Airway epithelial cell (primary cell): Measurements from ENCODE around the genes SOX8 and MRPS34.

DNA sequence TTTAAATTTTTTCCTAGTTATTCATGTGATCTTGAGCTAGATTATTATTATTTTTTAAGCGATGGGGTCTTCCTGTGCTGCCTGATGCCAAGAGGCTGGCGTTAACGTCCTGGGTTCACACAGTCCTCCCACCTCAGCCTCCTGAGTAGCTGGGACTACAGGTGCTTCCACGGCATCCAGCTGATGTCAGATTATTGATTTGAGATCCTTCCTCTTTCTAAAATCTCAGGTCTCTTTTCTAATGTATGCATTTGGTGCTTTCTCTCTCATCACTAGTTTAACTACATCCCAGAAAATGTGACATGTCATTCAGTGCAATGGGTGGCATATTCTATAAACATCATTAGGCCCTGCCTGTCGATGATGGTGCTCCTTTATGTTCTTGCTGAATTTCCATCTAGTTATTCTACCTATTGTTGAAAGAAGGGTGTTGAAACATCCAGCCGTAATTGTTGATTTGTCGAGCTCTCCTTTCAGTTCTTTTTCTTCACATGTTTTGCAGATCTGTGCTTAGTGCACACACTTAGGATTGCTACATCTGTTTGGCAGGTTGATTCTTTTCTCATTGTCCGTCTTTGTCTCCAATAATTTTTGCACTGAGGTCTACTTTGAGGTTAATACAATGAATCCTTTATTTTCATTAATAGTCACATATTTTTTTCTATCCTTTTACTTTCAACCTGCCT, 63.2 kb upstream of the GNG13 start:
- RAMPAGE, long total RNA = no peak

DNA sequence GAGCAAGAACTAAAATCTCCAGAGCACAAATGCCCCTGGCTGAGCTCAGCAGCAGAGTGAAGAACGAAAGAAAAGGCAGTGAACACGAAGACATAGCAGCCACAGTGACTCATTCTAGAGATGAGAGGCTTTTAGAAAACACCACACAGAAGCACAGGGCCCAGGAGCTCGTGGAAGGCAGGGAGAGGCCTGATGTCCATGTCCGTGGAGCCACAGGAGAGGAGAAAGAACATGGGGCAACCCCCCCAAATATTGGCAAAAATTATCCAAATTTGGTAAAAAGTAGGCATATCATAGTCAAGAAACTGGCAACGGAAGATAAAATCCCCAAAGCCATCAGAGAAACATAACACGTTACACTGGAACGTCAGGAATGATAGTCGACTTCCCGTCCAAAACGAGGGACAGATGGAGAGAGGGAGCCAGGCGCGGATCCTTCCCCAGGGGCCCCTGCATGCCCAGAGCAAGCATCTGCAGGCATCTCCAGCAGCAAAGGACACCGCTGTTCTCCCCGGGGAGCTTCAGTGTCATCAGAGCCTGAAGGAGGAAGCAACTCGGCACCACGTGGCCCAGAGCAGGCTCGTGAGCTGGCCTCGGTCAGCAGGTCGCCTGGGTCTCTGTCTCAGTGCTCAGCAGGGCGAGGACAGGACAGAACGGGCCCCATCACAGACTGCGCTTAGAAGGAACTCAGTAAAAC, 50.2 kb downstream of the LMF1 start:
- RAMPAGE, long total RNA = no peak

DNA sequence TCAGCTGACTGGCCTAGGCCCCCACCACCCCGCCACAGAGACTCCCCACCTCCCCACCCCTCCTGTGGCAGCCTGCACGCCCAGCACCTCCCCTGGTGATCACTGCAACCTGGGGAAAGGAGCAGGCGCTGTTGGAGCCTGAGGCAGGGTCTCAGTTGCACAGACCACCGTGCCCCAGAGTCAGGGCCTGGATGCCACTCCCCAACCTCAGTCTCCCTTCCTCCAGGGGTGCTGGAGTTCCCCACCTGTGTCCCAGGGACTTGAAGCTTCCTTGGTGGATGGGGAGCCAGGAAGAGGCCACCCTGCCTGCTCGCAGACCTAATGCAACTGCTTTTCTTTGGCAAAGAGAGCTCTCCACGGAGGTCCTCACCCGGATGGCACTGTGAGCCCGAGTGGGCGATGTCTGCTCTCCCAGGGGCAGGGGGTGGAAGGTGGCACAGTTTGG, 2.2 kb upstream of the SOX8 start:
- RAMPAGE, long total RNA = no peak

GRCh38 chr16:981371-982079, at the start of gene SOX8:
SOX8 (plus strand) TSS chr16:981770.
- RAMPAGE, long total RNA = no peak

GRCh38 chr16:1098625-1099155, 2.6 kb upstream of the C1QTNF8 start:
- RAMPAGE, long total RNA = no peak

DNA sequence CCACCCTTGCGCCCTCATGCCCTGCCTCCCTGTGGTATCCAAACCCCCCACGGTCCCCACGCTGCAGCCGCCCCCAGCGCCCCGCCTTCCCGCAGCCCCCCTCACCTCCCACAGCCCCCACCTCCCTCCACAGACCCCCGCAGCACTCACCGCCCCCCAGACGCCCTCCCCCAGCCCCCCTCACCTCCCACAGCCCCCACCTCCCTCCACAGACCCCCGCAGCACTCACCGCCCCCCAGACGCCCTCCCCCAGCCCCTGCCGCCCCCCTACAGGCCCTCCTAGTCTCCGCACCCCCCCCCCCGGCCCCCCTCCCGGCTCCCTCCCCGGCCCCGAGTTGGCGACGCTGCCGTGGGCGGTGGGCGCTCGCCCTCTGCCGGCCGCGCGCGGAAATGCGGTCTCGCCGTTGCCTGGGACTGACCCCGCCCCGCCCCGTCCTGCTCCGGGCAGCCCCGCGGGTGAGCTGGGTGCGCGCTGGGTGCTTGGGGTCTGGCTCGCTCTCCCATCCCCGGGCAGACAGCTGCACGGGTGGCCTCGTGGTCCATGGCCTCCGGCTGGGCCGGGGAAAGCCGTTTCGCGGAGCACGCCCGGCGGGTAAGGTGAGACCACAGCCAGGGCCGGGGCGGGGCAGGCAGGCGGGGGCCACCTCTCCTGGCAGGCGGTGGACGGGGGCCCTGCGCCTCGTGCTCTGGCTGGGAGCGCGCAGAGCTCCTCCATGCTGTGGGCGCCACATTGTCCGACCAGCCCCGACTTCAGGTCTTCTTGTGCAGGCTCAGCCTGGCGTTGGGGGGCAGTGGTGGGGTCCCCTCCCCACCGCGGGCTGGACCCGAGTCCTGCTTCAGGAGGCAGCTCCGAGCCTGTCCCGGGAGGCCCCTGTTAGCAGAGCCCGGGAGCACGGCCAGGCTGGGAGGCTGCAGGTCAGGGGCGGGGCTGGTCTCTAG, 6.8 kb upstream of the C1QTNF8 start:
- RAMPAGE, long total RNA = no peak

GRCh38 chr16:1158235-1159036, 5.5 kb downstream of the CACNA1H start:
- RAMPAGE, long total RNA = no peak

GRCh38 chr16:1159890-1160644, 7.2 kb downstream of the CACNA1H start:
- RAMPAGE, long total RNA = no peak

GRCh38 chr16:1172762-1173078, 19.8 kb downstream of the CACNA1H start:
- RAMPAGE, long total RNA = no peak

- RAMPAGE, long total RNA = no peak
Observed at GRCh38 chr16:1212654-1213182, 12.3 kb downstream of the TPSG1 start.

DNA sequence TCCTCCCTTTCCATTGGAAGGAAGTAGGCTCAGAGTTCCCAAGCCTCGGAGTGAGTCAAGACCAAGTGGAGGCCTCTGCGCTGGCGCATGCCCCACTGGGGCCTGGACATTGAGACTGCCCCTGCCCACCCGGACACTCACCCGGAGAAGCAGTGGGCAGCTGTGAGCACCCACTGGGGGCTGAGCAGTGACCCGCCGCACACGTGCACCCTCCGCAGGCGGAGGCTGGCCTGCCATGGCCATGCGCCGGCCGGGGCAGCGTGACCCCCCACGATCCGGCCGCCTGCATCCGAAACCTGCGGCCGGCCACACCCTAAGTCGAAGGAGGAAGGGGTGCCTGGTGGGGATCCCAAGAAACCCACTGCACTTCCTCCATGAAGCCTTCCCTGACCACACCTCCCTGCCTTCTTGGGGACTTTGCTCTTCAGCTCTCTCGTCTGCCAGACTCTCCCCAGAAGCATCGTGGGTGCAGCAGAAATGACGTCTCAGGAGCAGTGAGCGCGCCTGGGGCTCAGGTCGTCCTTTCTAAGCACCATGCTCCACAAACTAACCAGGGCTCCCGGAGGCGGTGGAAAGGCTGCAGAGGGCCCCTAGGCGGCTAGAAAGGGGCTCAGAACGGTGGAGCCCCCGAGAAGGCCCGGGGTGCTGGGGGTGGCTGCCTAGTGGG, 1.7 kb downstream of the TPSG1 start:
- RAMPAGE, long total RNA = no peak

DNA sequence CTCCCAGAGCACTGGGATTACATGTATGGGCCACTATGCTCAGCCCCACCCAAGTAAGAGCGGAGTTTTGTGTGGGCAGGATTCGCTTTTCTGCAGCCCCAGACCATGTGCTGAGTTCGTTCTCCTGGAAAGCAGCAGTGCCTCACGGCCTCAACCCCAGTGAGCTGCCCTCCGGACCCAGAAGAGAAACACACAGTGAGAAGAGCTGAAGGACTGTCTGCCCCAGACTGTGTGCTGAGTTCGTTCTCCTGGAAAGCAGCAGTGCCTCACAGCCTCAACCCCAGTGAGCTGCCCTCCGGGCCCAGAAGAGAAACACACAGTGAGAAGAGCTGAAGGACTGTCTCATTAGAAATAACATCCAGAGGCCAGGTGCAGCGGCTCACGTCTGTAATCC, 12.5 kb downstream of the UNKL start:
- RAMPAGE, long total RNA = no peak

DNA sequence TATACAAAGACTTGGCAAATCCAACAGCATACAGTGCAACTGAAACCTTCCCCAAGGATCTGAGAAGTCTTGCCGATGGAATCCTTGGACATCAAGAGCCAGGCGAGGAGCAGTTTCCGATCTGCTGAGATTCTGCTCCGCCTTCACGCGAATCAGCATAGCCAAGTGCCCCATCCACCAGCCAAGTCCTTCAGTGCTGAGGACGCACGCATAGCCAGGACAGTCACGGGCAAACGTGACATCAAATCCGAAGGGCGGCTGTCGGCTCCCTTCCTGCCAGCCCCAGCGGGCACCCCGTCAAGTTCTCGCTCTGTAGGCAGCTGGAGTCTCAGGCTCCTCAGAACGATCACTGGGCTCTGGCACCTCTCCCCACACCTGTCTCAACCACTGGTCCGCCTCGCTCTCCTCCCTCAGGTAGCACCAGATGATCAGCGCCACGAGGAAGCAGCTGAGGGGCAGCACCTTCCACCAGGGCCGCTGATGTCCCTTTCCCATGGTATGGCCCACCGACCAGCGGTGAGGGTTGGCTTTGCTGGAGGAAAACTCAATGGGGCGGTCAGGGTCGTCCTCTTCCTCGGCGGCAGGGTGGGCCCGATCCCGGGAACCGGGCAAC, 492 bp downstream of the UQCC4 start:
- RAMPAGE, long total RNA = no peak

DNA sequence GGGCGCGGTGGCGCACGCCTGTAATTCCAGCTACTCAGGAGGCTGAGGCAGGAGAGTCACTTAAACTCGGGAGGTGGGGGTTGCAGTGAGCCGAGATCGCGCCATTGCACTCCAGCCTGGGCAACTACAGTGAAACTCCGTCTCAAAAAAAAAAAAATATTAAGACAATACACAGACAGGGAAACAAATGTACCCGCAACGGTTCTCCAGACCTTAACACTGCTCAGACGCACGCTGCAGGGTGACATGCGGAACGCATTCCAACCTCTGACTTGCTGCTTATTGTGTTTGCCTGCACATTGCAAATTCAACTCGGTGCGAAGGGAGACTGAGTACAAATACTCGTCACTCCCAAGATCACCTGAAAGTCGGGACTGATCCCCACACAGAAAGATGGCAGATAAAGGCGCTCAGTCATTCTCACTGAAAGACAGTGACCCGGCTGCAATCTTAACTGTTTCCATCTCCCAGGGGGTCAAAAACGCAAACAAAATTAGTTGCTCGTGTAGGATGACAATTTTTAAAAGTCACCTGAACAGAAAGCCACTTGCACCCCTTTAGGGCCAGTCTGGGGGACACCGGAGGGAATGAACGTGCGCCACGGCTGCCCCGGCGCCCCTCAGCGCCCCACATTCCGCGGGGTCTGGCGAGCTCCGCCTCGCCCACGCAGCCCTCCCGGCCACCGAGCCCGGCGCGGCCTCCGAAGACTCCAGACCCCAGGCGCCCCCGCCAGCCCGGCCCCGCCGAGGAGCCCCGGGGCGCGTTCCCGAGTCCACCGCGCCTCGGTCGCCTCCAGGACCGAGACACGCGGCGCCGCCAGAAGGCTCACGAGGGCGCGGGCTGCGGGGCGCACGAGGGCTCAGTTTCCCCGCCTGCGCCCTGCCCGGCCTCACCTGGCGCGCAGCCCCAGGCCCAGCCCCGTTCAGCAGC, 622 bp downstream of the CLCN7 start:
- RAMPAGE, long total RNA = no peak

GRCh38 chr16:1601370-1601916, 10.4 kb downstream of the IFT140 start:
- RAMPAGE, long total RNA = no peak

DNA sequence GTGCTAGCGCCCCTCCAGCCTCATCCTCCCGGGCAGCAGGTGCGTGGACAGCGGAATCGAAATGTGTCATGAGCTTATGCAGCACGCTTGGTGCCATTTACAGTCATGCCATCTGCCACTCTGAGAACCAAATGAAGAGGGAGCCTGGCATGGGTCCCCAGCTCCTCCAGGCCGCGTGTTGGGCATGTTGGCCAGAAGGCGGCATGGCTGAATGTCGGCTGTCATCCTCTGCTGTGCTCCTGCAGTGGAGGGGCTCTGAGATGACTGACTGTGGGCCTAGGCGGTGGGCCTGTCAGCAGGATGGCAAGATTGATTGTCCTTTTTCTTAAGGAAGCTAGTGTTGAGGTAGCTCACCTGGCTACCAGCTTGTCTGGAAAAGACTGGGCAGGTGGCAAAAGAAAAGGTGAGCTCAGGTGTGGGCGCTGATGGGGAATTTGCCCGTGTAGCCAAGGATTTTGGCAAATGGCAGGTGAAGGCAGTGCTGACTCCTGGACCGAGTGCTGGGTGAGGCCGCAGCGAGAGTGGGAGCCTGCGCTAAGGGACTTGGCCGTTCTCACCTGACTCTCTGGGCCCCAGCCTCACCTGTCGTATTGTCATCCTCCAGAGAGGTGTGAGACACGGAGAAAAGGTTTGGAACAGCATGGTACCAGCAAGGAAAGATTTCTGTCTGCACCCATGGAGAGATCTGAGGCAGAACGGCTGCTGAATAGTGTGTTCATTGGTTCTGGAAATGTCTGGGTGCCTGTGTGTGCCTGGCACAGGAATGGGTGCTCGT, 31.7 kb downstream of the CRAMP1 start:
- RAMPAGE, long total RNA = no peak

DNA sequence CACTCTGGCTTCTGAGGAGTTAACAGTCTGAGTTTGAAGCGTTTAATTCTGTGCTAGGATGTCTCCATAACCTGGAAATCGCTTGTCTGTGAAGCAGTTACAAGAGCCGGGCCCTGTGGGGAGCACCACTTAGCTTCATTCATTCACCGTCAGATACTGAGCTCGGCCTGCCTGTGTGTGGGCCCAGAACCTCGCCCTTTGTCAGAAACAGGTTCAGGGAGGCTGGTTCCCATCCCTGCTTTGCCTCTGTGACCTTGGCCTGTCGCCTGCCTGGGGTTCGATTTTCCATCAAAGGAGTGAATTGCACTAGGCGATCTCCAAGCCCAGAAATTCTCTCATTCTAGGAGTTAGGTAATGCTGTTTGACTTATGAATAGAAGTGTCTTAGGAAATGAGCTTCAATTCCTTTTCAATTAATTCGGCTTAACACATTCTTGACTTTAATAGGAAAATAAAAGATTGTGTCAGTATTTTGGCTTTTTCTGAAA, 1.5 kb downstream of the MAPK8IP3 start:
- RAMPAGE, long total RNA = no peak

DNA sequence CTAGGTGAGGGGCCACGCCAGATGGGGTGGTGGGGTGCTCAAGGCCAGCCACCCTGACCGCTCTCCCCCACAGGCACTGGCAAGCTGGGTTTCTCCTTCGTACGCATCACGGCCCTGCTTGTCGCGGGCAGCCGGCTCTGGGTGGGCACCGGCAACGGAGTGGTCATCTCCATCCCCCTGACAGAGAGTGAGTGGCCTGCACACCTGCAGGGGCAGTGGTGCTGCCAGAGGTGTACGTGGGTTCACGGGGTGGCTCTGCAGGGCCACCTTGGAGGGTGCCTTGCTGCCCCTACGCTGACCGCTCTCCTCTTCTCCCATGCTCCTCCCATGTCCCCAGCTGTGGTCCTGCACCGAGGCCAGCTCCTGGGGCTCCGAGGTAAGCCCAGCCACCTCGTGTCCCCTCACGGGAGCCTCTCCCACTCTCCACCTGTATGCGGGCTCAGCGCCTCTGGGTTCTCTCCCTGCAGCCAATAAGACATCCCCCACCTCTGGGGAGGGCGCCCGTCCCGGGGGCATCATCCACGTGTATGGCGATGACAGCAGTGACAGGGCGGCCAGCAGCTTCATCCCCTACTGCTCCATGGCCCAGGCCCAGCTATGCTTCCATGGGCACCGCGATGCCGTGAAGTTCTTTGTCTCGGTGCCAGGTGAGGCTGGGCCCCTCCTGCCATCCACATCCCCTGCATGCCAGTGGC, 3.5 kb downstream of the NME3 start:
- RAMPAGE, long total RNA = no peak

GRCh38 chr16:1773072-1773341, at the start of gene MRPS34:
MRPS34 (minus strand) TSS chr16:1773134.
- RAMPAGE, long total RNA = no peak

- RAMPAGE, long total RNA = no peak
Observed at GRCh38 chr16:1776360-1777326, 3.7 kb upstream of the MRPS34 start.